HT-29 (cell line): ENCODE data around the genes DLL4, MAPKBP1 and PLA2G4E.

DNA sequence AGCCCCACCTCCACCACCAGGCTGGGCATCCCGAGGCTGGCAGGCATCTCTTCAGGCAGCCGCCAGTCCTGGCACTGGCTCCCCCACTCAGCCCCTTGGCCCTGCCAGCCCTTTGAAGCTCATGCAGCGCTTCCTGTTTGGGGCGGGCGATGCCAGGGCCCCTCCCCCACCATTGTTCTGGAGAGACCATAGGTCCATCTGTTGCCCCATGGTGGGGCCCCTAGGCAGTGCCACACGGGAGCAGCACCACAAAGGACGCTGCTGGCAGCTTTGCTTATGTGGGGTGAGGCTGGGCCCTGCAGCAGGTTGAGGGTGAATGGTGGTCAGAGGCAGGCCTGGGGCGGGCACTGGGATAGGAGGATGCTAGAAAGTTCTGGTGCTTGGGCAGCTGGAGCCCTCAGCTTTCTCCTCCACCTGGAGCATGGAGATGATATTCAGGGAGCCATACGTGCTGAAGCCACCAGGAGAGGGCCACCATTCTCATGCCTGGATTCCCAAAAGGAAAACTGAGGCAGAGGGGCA is 13.2 kb downstream of the VPS18 start:
- RAMPAGE, long total RNA, result no peak

DNA sequence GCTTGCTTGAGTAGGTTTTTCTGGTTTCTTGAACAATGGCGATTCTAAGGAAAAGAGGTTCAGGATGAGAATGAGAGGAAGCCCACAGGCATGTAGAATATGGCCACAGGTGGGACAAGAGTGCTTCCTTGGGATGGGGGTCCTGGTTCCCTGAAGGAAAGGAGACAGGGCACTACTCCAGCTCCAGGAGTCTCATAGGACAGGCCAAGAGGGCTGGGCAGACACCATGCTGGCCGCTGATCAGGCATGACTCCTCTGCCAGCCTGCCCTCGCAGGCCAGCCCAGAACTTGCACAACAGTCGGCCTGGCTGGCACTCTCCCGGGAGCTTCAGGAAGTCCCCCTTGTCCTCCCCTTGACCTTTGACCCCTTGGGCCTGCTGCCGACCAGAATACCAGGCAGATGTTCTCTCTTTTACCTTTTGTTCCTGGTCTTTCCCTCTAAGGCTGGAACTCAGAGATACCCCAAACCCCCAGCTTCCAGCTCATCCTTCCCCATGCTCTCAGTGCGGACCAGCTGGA is 15.4 kb downstream of the VPS18 start:
- RAMPAGE, long total RNA, result no peak

GRCh38 chr15:40928767-40929701 is at the start of gene DLL4:
Gene DLL4 (plus strand): TSS chr15:40929340.
- RAMPAGE, long total RNA, result no peak

DNA sequence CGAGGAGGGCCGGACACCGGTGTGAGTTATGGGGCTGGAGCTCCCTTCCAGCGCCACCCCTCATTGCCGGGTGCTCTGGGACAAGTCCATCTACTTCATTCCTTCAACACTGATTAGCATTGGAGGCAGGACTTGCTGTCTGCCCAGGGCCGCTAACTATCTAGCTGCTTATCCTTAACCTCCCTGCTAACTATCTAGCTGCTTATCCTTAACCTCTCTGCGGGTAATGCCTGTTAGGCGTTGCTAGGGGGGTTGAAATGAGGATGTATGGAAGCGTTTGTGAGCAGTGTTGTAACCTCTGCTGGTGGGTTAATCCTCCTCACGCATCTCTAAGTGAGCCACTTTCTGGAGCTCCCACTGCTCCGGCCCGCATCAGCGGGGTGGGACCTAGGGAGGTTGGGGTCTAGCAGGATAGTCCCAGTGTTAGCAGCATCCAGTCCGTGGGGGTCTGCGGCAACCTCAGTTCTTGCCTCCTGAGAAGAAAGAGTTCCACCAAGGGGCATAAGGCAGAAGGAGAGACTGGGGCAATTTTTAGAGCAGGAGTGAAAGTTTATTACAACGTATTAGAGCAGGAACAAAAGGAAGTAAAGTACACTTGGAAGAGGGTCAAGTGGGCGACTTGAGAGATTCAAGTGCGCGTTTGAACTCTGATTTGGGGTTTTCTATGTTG is 10.8 kb upstream of the CHAC1 start:
- RAMPAGE, long total RNA, result no peak

- RAMPAGE, long total RNA, result no peak
Measured at GRCh38 chr15:40964238-40964623, 11.0 kb downstream of the CHAC1 start.

GRCh38 chr15:41117212-41117612 is 1.1 kb upstream of the INO80 start:
- RAMPAGE, long total RNA, result no peak

- RAMPAGE, long total RNA, result no peak
Measured at GRCh38 chr15:41333059-41333659, 478 bp downstream of the NUSAP1 start.

DNA sequence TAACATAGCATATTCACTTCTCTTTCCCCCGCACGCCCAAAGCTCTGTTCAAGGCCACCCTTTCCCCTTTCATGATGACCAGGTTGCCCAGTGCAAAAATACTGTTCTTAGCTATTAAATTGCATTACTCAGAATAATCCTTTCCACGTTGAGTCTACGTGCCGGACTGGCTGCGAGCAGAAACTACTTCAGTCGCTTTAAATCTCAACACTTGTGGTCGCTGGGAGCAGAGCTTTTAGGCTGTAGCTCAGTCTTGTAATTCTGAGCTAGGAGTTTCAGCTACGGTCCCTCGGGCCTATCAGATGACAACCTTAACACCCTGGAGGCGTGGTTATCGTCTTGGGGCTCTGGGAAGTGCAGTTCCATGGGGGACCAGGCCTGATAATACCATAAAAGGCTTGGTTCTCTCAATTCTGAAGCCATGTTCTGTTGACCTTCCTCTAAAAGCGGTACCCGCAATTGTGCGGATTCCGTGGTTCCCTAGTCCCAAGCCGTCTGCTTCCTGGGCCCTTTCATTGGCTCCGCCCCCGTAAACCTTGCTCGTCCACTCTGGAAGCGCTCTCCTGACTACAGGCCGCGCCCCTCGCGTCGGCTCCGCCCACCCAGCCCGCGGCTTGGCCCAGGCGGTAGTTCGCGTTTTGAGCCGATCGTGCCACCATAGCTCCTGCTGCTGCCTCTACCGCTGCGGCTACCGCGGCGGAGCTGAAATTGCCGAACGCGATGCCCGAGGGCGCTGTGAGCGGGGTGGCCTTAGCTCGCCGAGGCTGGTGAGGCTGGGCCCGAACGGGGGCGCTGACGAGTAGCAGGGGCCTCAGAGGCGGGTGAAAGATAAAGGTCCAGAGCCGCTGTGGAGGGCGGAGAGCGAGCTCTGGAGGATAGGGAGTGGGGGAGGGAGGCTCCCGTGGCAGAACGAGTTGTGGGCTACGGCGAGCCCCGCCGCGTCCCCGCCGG is at the start of gene MAPKBP1:
TSS of gene MAPKBP1 (plus strand) at position 641 of the 951 bp plus-strand sequence.
- RAMPAGE, long total RNA, result no peak

- RAMPAGE, long total RNA, result no peak
Measured at GRCh38 chr15:41831001-41831669, 3.2 kb downstream of the JMJD7 start.

DNA sequence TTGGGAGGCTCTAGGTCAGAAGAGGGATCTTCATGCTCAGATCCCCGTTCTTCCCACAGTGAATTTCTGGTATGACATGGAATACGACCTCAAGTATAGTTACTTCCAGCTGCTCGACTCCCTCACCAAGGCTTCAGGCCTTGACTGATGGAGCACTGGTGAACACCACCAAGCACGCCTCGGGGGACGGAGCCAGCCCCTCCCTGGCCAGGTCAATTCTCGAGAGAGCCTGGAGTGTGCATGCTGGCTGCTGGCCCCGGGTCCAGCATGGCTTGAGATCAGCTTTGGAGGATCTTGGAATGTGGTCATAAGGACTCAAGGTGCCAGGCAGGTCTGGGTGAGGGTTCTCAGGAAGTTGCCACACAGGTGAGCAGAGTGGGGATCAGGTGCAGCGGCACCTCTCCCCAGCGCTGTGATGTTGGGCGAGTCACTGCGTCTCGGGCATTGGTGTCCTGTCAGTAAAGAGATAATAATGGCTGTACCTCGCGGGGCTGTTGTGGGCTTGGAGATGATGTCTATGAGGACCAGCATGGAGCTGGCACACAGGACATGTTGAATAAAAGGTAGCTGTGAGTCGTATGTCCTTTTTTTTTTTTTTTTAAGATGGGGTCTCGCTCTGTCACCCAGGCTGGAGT is 1.5 kb upstream of the PLA2G4B start:
- RAMPAGE, long total RNA, result no peak

GRCh38 chr15:41882484-41882875 is 11.4 kb downstream of the SPTBN5 start:
- RAMPAGE, long total RNA, result no peak

DNA sequence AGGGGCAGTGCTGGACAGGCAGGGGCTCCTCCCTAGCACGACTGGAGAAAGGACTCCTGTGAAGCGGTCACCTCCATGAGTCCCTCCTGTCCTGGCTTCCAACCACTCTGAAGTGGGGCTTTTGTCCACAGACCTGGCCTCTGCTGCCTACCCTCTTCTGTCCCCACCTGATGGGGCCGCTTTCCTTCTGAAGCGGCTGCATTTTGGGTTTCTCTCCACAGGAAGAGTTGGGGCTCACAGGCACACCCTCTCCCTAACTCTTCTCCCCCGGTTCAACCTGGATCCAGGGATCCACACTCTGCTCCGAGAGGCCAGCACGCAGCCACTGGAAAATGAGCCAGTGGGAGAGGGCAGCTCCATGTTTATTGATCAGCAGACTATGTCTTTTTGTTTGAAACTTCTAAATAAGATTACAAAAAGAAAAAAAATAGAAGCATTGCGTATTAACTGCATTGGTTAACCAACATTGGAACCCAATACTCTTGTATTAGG is 2.9 kb upstream of the SPTBN5 start:
- RAMPAGE, long total RNA, result no peak

DNA sequence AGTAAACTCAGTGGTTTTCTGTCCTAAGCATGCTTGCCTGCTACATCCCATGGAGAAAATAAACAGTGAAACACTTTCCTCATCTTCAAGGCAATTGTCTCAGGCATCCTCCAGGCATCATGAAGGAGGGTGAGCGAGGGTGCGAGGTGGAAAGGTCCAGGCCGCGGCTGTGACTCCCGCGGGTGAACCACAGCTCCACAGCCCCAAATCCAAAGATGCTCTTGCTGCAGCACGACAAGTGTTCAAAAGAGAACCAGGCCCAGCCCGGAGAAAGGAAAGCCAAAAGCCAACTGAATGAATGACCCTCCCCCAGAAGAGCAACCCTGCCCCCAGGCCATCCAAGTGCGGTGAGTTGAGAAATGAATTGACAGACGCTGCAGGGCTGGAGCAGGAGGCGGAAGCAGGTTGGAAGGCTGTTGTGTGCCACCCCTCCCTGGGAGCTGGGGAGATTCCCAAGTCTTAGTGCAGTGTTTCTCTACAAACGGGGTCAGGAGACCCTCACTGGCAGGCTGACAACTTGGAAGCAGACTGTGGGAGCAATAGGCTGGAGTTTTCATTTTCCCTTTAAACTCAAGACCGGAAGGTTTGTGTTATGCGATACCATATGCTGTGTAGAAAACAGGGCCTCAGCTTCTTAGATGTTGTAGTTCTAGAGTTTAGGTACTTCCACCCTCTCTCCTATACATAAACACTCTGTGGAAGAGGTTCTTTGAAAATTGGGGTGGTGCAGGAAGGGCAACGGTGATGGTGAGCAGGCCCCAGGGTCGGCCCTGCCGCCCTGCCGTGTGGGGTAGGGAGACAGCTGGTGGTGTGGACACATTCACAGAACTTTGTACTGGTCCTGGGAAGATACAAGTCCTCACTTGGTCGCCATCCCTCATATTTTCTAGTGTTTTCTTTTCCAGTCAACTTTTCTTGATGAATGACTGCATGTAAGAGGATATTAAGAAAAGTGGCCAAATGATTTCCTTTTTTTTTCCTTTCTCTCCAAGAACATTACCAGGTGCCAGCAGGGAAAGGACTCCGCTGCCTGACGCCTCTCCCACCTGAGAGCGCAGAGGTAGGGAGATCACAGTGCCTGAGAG is 3.7 kb upstream of the SPTBN5 start:
- RAMPAGE, long total RNA, result no peak

DNA sequence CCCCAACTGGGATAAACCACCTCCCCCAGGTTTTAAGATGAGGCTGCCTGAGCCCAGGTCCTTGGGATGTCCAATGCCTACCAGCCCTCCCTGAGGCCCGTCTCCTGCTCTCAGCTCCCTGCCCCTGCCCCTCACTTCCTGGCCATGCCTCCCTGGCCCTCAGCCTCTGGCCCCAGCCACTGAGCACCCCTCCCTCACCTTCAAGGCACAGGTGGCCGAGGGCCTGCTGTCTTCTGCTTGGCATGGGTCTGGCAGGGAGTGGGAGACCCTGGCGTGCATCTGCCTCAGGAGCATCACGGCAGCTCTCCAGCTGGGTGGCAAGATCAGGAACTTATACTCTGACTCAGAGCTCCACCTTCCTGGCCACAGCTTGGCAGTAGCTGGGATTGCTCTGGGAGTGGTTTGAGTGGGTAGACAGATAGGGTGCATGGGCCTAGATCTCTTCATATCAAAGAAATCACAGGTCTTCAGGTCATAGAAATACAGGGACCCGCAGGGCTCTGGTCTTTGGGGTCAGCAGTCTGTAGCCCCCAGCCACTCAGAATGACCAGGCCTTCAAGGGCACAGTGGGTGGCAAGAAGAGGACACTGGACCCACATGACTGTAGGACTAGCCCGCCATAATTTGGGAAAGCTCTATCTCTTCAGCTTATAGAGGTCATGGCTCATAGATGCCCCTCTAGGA is at the start of gene PLA2G4E:
TSS of gene PLA2G4E (minus strand) at position 306 of the 684 bp plus-strand sequence.
- RAMPAGE, long total RNA, result no peak

DNA sequence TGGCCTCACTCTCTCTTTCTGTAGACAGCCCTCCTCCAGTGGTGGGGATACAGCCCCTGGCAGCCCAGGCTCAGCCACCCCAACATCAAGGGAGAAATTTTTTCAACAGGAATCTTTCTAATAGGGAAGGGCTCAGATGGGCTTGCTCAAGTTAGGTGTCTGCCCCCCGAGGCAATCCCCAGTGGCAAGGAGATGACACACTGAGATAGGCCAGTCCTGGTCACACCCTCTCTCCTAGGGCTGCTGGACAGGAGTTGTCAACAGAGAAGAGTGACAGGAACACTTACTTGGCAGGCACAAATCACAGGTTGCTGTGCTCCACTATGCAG is 36.5 kb downstream of the PLA2G4D start:
- RAMPAGE, long total RNA, result no peak

GRCh38 chr15:42364905-42365147 is 5.5 kb downstream of the CAPN3 start:
- RAMPAGE, long total RNA, result no peak

- RAMPAGE, long total RNA, result no peak
Measured at GRCh38 chr15:42448034-42448697, 42.8 kb downstream of the ZNF106 start.

- RAMPAGE, long total RNA, result no peak
Measured at GRCh38 chr15:42450665-42451853, 39.9 kb downstream of the ZNF106 start.

DNA sequence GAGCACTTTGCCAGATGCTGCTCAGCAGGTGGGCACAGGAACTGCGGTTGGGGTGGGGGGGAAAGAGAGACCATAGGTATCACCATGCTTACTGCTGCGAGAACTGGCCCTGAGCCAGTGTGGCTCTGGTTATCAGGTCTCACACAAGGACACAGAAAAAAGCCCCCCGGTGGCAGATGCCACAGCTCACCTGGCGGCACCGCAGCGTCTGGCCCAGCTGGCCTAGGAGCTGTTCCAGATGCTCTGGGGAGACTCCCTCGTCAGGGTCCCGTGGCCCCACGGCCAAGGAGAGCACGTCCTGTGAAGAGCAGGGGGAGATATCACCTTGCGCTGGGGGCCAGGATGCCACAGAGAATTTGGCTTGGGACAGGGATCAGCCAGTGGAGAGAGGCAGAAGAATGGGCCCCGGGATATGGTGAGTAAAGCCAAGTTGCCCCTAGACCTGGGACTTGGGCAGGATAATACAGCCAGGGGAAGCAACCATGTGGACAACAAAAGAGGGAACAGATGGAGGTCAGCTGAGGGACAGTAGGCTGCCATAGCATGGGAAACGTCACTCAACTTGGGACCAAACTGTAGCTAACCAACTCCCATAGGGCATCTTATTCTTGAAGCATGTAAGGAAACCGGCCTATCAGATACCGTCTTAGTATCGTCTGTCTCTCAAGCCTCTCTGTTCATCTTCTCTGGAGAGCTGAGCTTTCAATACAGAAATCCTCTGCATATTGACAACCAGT is 10.6 kb downstream of the CDAN1 start:
- RAMPAGE, long total RNA, result no peak

DNA sequence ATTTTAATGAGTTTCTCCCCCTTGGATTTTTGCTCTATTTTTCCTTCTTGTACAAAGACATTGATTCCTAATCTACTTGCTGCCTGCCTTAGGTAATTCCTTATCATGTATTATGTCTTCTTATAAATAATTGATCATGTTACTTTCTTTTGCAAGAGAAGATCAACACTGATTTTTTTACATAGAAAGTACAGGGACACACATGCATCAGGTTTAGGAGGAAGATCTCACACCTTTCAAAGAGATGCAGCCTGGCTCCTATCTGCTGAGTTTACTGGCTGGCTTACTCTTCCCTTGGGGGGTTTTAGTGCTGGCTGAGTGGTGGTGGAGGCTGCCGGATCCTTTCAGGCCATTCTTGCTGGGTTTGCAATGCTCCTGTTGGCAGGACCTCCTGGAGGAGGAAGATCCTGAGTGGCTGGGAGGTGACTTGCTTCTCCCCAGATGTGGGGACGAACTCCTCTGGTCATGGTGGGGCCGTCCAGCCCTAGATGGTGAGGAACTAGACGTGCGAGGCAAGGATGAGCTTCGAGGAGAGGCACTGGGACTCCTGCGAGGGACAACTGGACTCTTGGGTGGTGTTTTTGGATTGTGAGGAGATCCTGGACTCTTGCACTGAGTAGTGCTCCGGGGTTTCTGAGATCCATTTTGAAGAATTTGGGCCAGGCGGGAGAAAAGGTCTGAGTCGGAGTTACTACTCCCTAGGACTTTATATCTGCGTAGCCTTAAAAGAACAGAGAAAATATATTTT is 8.8 kb upstream of the CDAN1 start:
- RAMPAGE, long total RNA, result no peak